Cerebral cortex (tissue), 2 donors: ENCODE measurements around a stretch of chr10.

DNA sequence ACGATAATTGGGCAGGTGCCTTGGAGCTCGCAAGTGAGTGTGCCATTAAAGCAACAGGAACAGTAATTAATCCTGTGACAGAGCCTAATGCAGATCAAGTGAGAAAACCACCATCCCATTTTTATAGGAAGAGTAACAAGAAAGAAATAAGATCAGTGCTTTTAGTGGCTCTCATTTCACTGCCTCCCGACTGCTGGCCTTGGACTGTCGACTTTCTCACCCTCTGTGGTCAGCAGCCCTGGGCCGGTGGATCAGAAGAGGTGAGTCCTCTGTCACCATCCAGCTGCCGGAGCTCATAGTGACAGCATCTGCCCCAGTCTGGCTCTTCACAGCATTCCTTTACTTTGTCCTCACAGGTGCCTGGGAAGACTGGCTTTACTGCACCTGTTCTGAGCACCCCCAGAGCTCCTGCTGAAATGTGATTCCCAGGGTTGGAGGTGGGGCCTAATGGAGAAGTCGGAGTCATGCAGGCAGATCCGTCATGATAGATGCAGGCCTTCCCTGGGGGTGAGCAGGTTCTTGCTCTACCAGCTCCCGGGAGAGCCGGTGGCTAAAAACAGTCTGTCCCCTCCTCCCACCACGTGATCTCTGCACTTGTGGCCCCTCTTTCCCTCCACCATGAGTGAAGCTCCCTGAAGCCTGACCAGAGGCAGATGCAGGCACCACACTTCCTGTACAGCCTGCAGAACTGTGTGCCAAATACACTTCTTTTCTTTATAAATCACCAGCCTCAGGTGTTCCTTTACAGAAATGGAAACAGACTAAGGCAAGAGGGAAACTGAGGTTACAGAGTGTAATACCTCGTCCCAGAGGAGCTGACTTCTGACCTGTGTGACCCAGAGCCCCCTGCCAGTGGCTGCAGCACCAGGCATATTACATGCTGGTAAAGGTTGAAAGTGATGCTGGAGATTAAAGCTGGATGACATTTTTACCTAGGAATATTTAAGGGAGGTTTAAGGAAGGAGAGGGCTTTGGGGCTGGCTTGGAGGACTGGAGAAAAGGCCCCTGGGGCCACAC, 171.5 kb downstream of the ZMYND11 start:
- PRO-cap, 2 experiments: no peak in any of the 2 experiments

- PRO-cap, 2 experiments: no peak in any of the 2 experiments
Measured at GRCh38 chr10:311745-312432, 176.6 kb downstream of the ZMYND11 start.

DNA sequence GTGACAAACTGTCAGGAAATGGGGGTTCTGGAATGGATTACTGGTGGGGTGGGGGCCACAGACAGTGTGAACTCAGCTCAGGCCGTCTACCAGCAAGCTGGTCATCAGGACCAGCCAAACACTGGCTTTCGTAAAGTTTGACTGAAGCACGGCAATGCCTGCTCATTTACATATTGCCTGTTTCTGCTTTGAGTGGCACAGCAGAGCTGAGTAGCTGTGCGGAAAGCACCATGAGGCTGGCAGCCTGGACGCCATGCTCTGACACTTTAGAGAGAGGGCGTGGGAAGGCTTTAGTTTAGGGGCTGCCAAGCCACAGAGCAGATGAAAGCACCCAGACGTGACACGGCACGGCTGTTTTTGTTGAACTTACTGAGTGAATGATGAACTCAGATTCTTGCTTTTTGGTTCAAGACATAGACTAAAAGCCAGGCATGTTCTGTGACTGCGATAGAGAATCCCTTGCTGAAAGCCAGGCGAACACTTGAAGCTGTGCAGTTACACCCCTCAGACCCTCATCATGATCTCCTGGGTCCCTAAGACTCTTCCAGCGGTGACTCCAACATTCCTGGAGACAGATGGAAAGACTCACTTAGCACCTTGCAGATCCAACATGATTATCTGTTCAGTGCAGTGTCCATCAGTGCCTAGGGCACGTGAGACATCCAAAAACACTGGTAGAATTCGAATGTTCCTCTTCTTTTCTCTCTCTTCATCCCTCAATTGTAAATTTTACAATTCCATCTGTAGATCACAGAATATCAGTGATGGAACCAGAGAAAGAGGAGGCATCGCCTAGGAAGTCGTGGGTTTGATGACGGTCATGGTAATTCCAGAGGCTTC, 182.1 kb downstream of the ZMYND11 start:
- PRO-cap, 2 experiments: no peak in any of the 2 experiments

DNA sequence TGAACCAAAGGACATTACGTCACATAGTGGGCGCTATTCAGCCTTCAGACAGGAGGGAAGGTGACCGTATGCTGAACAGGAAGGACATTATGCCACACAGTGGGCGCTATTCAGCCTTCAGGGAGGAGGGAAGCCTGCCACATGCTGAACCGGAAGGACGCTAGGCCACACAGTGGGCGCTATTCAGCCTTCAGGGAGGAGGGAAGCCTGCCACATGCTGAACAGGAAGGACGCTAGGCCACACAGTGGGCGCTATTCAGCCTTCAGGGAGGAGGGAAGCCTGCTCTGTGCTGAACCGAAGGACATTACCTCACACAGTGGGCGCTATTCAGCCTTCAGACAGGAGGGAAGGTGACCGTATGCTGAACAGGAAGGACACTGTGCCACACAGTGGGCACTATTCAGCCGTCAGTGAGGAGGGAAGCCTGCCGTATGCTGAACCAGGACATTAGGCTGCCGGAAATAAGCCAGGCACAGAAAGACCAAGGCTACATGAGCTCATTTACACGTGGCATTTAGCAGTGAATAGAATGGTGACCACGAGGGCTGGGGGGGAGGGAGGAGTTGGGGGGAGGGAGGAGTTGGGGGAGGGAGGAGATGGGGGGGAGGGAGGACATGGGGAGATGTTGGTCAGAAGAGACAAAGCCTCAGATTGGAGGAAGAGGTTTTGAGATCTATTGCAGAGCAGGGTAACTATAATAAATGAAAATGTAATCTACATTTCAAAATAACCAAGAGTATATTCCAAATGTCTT, 259.5 kb downstream of the ZMYND11 start:
- PRO-cap, 2 experiments: peak in 1 of 2 experiments; most common minus-strand start position 450 of the sequence (in 1)

- PRO-cap, 2 experiments: no peak in any of the 2 experiments
Measured at GRCh38 chr10:584878-585697, 104.4 kb downstream of the DIP2C start.

DNA sequence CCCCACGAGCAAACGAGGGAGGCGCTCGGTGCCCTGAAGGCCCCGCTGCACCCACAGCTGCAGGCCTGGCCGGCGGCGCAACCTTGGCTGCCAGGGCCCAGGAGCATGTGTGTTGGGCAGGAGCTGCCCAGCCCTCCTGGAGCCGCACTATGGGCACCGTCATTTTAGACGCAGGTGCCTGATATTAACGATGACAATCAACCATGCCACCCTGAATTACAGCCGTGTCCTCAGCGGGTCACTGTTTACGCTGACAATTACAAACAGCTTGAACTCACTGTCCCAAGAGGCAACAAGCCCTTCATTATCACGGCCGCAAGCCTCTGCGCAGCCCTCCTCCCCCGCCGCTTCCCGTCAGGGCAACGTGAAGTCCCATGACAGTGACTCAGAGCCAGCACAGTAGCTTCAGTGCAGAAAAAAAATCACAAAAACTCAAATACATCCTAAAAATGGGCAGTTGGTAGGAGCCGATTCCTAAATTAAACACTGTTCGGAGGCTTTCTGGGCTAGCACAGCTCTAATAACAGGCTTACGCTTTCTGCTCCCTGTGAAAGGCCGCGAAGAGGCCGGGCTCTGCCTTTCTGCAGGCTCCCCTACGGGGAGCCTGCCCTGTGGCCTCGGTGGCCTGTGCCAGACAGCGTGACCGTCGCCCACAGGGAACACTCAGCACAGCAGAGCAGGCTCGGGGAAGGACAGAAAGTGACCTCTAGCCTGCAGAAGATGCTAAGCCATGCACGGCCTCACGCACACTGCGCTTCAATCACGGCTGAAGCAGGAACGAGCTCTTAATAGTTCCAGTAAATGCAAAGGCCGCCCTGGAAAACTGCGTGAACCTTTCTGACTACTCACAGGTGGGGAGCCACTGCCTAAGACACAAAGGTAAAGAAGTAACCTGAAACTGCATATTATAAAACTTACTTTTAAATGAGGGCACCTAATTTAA, 64.3 kb downstream of the DIP2C start:
- PRO-cap, 2 experiments: peak in 1 of 2 experiments; most common plus-strand start position 637 of the sequence (in 1); most common minus-strand start position 166 of the sequence (in 1)

DNA sequence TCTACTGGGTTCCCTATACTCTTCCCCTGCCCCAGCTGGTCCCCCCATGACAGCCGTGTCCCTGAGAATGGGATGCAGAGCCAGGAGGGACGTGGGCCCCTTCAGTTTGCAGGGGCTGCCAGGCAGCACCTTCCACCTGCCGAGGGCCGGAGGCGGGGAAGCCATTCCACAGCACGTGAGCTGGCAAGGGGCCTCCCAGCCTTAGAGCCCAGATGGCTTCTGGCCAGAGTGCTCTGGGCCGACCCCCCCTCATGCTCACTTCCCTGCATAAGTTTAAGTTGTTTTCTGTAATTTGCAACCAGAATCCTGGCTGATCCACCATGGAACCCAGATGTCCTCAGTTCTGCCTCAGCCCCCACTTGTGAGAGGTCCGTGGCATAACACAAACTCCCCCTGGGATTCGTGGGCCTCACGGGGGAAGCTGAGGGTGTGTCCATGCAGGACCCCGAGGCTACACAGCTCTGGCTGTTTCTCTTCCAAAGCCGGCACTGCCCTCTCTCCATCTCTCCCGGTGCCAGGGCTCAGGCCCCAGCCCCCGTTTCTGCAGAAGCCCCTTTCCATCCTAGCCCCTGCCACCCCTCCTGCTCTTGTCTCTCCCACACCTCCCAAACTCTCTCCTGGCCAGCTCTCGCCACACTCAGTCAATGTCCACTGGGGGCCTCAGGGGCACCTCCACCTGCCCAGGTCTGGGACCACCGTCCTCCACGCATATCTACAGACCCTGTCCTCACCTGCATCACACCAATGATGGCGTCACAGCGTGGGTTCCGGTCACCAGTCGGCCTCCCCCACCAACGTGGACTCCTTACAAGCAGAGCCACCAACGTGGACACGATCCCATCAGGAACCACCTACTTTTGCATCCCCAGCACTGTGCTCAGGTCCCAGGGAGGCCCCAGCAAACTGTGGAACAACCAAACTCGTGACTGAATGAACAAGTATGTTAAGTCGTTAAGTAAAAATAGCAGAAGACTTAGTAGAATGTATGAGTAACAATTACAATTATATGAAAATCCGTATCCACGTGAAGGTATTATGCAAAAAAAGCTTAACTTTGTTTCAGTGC, 38.6 kb downstream of the DIP2C start:
- PRO-cap, 2 experiments: no peak in any of the 2 experiments

DNA sequence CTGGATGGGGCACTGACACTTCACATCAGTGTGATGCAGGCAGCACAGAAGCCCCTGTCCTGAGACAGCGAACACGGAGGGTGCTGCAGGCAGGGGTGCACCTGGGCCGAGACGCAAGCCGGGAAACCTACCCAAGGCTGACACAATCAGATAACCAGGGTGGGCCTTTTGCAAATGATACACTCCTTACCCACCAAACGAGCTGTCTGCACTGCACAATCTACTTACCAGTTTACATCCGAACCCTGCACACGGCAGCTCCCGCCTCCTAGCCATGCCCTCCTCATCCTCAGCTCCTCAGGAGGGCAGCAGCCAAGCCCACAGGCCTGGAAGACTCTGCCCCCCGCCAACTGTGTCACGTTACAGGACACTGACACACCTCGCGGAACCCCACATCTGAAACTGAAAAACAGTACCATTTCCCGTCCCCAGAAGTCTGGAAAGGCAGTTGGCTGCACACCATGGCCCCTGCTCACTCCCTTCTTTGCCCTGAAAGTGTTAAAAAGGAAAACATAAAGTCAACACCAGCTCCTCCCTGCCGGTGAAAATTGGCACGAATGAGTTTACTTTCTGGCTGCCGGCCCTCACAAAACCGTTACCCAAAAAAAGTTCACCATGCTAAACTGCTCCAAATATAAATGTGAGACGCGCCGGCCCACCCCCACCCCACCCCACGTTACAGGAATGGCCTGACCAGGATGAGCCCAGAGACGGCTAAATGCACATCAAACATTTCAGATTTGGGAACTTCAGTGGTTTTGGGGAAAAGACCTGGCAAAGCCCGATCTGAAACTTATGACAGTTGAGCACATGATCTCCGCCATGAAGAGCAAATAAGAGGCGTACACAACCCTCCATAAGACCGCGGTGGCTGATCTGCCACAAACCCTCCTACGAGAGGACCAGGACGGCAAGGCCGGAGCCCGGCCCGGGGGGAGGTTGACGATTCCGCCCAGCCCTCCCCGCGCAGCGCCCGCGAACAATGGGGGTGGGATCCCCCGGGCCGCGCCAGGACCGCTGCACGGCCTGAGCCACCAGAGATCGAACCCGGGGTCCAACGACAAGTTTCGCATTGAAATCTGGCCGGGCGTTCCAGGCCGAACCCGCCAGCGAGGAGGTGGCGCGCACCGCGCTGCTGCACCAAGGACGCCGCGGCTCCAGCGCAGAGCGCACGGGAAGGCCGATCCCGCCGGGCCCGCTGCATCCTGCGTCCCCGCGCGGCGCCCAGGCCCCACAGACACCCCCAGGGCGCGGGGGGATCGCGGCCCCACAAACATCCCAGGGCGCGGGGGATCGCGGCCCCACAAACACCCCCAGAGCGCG, 1.1 kb downstream of the DIP2C start:
- PRO-cap, 2 experiments: peak in 1 of 2 experiments; most common plus-strand start position 223 of the sequence (in 1); most common minus-strand start position 1,040 of the sequence (in 1)

GRCh38 chr10:693307-694044, 4.0 kb upstream of the DIP2C start:
- PRO-cap, 2 experiments: no peak in any of the 2 experiments

GRCh38 chr10:932571-933365, 1.3 kb upstream of the LARP4B start:
- PRO-cap, 2 experiments: no peak in any of the 2 experiments

- PRO-cap, 2 experiments: peak in 1 of 2 experiments; most common plus-strand start chr10:944734 (in 1); most common minus-strand start chr10:944662 (in 1)
Measured at GRCh38 chr10:944095-944917, 12.8 kb upstream of the LARP4B start.

GRCh38 chr10:1005383-1006265, 17.4 kb downstream of the GTPBP4 start:
- PRO-cap, 2 experiments: no peak in any of the 2 experiments

GRCh38 chr10:1932853-1933406, 195.6 kb upstream of the ADARB2 start:
- PRO-cap, 2 experiments: no peak in any of the 2 experiments

GRCh38 chr10:3119696-3120323, 52.5 kb downstream of the PFKP start:
- PRO-cap, 2 experiments: no peak in any of the 2 experiments

- PRO-cap, 2 experiments: no peak in any of the 2 experiments
Measured at GRCh38 chr10:3248495-3248965, 75.9 kb upstream of the PITRM1 start.

GRCh38 chr10:3287807-3288410, 115.3 kb upstream of the PITRM1 start:
- PRO-cap, 2 experiments: no peak in any of the 2 experiments

DNA sequence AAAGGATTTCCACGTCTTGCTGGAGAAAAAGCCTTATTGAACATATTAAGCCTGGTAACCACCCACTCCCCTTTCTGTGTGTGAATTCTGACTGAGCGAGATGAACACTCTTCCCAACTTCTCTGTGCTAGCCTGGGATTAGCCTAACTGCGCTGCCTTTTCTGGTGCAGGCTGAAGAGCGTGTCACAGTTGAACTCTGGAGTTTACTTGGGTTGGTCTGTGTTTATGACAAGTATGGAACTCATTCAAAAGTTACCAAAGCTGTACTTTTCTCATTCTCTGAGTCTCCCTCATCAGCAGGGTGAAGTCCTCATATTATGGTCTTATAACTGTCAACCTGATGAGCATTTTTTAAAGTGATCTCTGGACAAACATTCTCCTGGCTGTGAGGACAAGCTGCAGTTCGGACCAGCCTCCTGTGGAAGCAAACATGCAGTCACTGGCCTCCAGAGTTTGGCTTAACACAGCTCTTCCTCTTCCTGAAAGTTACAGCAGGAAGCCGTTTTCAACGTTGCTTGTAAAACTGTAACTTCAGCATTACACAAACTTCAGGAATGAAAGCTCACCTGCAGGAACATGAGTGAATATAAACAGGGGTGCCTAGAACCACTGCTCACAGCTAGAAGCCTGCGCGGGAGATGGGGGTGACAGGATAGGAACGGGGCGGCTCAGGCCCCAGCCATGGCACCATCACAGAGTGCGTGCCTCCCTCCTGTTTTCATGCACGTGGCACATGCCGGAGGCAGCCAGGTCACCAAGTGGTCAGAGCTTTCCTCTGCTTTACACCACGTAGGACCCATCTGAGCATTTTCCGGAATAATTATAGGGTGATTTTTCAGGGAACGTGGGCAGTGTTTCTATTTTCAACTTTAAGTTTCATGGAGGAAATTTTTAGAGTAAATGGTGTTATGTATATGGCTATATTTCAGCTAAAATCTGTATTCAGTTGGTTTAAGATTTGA, 292.8 kb upstream of the PITRM1 start:
- PRO-cap, 2 experiments: no peak in any of the 2 experiments

- PRO-cap, 2 experiments: peak in 1 of 2 experiments; most common plus-strand start chr10:3472494 (in 1); most common minus-strand start chr10:3472285 (in 1)
Measured at GRCh38 chr10:3471918-3473187, 299.8 kb upstream of the PITRM1 start.

GRCh38 chr10:3493859-3495247, 290.7 kb downstream of the KLF6 start:
- PRO-cap, 2 experiments: no peak in any of the 2 experiments

- PRO-cap, 2 experiments: peak in 1 of 2 experiments; most common plus-strand start chr10:3500714 (in 1); most common minus-strand start chr10:3500648 (in 1)
Measured at GRCh38 chr10:3500129-3500914, 284.7 kb downstream of the KLF6 start.